Left common carotid artery plus branches (tissue), 1 donor: ENCODE measurements around a stretch of chr6.

GRCh38 chr6:134346466-134346821, 28.5 kb upstream of the SGK1 start:
- PRO-cap = no peak

DNA sequence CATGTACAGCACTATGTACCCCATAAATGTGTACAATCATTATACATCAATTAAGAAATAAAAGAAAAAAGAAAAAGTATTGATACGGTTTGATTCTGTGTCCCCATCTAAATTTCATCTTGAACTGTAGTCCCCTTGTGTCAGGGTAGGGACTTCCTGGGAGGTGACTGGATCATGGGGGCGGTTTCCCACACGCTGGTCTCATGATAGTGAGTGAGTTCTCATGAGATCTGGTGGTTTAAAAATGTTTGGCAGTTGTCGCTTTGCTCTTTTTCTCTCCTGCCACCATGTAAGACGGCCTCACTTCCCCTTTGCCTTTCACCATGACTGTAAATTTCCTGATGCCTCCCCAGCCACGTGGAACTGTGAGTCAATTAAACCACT, 80.4 kb upstream of the SGK1 start:
- PRO-cap = no peak

DNA sequence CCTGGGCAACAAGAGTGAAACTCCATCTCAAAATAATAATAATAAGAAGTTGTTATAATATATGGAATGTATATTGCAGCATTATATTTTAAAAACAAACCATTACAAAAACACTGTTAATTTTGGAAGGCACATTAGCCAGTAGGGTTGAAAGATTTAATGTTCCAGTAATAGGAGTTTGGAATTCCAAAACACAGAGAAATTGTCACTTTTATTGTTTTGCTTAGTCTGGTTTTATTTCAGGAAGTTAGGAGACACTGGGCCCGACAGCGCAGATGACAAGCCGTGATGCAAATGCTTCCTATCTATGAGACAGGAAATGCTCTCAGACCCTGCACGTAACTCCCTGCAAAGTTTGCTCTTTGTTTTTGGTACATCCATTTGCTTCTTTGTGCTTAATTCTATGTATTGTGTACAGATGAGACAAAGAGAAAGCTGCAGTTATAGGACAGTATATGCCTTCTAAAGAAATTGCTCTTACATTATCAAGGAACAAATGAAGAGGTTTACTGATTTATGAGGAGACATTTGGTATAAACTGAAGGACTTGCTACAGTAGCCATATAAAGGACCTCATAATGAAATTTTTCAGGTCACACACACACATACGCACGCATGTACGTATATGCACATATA, 201.6 kb upstream of the SGK1 start:
- PRO-cap = no peak

DNA sequence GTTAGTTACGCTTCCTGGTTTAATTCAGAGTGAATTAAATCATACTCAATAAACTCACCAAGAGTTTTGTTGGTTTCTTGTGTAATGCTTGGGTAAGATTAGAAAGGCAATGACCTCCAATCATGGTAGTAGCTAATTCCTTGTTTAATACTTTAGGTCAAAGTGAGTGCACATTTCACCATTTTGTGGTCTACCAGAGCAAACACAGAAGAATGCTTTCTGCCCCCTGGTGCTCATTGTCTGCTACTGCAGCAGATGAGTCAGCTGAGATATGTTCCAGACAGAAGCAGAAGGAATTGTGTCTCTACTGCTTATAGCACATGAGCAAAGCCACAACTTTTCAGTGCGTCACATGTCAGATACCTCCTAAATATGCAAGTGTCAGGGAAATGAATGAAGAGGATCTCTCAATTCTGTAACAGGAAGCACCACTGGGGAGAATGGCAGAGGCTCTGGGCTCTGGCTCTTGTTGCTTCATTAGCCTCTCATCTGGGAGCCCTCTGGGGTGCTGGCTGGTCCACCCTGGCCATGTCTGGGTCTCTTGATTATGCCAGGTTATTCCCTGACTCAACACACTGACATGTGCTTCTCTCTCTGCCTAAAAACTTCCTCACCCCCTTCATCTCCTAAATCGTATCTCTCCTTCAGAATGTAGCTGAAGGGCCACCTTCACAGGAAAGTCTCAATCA, 308.9 kb downstream of the ALDH8A1 start:
- PRO-cap = no peak

GRCh38 chr6:134676380-134677277, 273.3 kb downstream of the ALDH8A1 start:
- PRO-cap = no peak

DNA sequence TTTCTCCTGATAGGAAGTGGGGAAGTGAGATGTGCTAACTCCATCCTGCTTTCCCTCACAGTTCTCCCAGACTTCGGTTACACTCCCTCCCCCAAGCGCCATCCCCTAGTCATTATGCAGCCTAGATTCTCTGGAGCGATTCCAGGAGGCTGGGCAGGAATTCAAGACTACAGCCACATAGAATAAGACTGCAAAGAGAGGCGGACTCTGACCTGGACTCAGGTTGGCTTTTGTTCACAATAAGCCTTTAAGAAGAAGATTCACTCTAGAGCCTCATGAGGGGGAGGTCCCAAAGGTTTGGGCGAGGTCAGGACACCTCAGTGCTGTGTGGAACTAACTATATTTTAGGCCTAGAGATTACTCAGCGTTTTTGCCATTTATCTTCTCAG, 271.3 kb downstream of the ALDH8A1 start:
- PRO-cap = no peak

DNA sequence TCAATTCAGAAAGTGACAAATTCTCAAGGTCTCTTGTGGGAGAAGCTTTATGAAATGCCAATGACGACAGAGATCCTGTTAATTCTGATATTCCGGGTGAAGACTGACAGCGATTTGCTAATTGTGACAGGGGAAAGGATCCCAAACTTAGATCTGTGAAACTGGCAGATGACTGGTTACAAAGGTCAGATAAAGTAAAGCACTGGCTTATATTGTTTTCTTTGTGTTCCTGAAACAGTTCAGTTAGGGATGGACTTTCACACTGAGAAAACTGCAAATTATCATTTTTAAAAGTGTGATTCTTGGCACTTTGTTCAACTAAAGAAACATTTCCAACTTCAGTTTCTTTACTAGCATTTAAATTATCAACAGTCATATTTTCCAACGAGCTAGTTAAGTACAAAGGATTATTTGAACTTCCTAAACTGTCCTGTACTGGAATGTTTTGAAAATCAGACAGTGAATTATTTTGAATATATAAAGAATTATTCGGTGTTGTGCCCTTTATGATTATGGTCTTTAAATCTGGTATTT, 17.5 kb downstream of the HBS1L start:
- PRO-cap = no peak

- PRO-cap = no peak
Measured at GRCh38 chr6:135182124-135182627, 1.1 kb downstream of the MYB start.

- PRO-cap = no peak
Measured at GRCh38 chr6:135879924-135880291, 28.4 kb downstream of the PDE7B start.

DNA sequence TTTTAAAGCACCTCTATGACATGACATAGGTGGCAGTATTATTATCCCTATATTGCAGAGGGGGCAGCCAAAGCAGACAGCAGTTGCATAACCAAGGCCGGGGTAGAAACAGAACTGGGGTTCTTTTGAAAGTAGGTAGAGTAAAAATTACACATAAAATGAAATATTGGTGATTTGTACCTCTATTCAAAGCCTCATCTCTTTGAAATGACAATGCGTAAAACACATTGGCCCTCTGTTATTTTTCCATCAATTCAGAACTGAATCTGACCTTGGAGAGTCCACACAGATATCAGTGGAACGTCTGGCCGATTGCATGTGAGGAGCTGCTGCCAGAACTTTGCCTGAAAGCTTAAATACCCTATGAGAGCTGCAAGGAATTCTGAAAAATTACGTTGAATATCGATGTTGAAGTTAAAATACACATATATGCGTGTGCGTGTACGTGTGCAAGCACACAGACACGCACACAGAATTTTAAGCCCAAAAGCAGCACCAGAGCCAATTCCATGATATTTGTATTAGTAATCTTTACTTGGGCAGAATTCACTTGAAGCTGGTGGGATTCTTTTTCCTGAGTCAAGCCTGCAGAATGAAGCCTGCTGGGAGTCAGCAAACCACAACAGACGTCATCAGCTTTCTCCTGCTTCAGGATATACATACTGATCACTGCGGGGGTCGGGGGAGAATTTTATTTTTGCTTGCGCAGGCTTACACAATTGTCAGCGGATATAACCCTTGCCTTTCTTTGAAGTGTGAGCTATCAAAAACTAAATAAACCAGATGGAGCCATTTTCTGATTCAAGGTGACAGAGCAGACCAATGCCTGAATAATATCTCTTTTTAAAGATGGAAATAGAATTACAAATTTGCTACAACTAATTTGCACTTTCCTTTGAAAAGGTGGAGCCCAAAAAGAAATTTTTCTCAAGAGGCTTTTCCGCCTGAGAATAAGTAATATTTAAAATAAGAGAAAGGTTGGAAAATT, 163.4 kb downstream of the PDE7B start:
- PRO-cap = no peak

GRCh38 chr6:136038953-136039502, 187.5 kb downstream of the PDE7B start:
- PRO-cap = no peak

- PRO-cap = no peak
Measured at GRCh38 chr6:136069012-136069729, 180.9 kb downstream of the MTFR2 start.

GRCh38 chr6:136158201-136158933, 91.7 kb downstream of the MTFR2 start:
- PRO-cap = no peak

GRCh38 chr6:136427012-136427377, 123.2 kb downstream of the MAP7 start:
- PRO-cap = no peak

- PRO-cap = no peak
Measured at GRCh38 chr6:136524230-136524936, 25.8 kb downstream of the MAP7 start.

DNA sequence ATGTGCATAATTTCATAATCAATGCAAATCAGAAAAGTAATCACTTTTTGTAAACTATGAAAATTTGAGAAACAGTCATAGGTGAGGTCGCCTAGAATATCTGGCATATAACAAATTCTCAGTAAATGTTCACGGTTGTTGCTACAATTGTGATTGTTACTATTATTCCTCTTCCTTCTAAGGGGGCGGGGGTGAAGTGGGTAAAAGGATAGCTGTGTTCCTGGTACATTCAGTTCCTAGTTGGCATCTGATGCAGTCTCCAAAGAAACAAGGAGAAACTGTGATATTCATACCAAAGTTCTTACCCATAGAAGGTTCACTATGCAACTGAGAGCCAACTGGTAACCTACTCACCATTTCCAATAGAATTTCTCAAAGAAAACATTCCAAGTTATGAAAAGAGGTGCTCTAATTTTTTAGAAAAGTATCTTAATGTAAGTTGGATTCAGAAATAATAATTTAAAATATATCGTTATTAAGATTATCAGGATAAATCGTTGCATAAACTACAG, 13.2 kb upstream of the MAP7 start:
- PRO-cap = no peak

GRCh38 chr6:136756793-136757450, 35.4 kb downstream of the MAP3K5 start:
- PRO-cap = no peak

GRCh38 chr6:136790865-136791218, 1.4 kb downstream of the MAP3K5 start:
- PRO-cap = no peak

GRCh38 chr6:136822652-136823290, 379 bp downstream of the PEX7 start:
- PRO-cap = bidirectional peak, plus-strand start at chr6:136822963, minus-strand start at chr6:136822783

DNA sequence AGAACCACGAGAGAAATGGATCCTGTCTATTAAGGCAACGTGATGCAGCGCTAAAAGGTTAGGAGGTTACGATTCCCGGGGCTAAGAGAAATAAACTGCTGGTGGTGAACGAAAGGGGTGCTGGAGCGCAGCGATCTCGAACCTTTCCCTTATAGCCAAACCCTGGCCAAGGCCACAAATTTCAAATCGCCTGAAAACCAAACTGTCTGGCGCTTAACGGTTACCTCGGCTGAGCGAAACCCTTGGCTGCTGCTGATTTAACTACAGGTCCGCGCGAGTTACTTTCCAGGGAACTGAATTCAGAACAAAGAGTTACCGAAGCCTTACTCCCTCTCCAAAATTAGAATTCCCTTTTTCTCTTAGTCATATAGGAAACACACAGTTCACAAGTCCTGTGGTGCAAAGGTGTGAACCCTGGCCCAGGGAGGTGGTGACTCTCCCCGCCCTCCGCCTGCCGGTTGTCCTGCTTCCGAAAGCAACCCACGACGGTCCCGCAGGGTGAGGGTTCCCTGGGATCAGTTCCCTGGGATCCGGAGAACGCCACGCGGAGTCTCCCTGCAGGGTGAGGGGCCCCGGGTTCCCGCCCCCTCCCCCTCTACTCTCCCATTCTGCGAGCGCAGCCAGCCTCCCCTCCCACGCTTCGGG, 1.2 kb upstream of the SLC35D3 start:
- PRO-cap = no peak